AG04450 (cell line): ENCODE data around the genes HNRNPCL2, PRAMEF5, TMEM51 and CASP9.

DNA sequence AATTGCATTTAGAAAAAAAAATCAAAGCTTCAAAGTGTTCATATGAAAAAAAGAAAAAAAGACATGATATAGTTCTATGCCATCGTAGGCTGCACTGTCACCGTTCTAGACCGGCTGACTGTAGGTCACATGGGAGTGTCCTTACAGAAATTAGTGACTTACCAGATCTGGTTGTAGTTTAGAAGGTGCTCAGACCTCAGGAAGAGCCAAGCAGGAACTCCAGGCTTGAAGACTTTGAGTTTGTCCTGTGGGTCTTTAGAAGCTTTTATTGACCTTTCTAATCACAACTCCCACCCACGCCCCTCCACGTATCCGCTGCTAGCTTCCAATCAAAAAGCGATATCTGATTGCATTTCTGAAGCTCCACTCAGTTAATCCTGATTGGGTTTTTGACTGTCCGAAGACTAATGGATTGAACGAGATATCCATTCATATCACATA lies at the start of gene HNRNPCL2:
TSS of gene HNRNPCL2 (minus strand) at position 224 of the 441 bp plus-strand sequence.
- CAGE, long polyA plus RNA = no peak
- RRBS = no CpG with 5 or more reads among the region's 9 CpGs

- CAGE, long polyA plus RNA = no peak
- RRBS = no CpG with 5 or more reads among the region's 5 CpGs
These were observed at the start of gene PRAMEF5 for GRCh38 chr1:13254041-13254361. Gene PRAMEF5 (plus strand): TSS chr1:13254198.

DNA sequence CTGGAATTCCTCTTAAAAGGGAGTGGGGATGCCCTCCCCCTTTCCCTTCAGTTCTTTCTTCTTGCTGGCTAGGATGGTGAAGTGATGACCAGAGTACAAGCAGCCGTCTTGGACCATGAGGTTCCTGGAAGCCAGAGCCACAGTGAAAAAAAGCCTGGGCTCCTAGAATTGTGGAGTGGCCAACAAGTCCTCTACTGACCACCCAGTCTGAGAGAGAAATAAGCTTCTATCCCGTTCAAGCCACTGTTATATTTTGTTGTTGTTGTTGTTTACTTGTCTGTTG lies 44.6 kb downstream of the PRAMEF20 start:
- CAGE, long polyA plus RNA = no peak
- RRBS = no CpG with 5 or more reads among the region's 2 CpGs

GRCh38 chr1:13687347-13687867 lies 12.6 kb upstream of the PRDM2 start:
- CAGE, long polyA plus RNA = no peak
- RRBS = no CpG with 5 or more reads among the region's 4 CpGs

GRCh38 chr1:13709984-13710569 lies 10.1 kb downstream of the PRDM2 start:
- CAGE, long polyA plus RNA = no peak
- RRBS = no CpG with 5 or more reads among the region's 2 CpGs

- CAGE, long polyA plus RNA = no peak
- RRBS = 76% methylated on average over 1 of the region's 24 CpGs
These were observed 82.4 kb downstream of the PRDM2 start for GRCh38 chr1:13782110-13783009.

DNA sequence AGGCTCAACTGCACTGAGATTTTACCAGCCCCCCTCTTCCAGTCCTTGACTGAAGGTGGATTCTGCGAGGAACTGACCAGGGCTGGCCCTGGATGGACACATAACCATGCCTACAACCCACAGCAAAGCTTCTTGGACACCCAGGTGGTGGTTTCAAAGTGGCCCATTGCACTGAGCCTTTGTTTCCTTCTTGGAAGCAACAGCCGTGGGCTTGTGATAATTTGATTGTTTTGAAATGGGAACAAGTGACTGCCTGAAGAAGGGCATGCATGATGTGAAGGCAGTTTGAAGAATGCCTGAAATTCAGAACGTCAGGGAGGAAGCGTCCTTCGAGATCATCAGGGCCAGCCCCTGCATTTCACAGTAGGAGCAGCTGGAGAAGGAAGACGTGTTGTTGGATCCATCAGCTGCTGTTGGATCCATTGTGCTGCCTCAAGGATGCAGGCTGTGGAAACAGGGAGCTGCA lies 74.8 kb downstream of the KAZN start:
- CAGE, long polyA plus RNA = no peak
- RRBS = no CpG with 5 or more reads among the region's 6 CpGs

- CAGE, long polyA plus RNA = no peak
- RRBS = 3% methylated on average over 111 of the region's 183 CpGs
These were observed 229.4 kb upstream of the TMEM51 start for GRCh38 chr1:14923699-14925011.

- CAGE, long polyA plus RNA = no peak
- RRBS = no CpG with 5 or more reads among the region's 14 CpGs
These were observed 154.1 kb upstream of the TMEM51 start for GRCh38 chr1:14999294-14999983.

DNA sequence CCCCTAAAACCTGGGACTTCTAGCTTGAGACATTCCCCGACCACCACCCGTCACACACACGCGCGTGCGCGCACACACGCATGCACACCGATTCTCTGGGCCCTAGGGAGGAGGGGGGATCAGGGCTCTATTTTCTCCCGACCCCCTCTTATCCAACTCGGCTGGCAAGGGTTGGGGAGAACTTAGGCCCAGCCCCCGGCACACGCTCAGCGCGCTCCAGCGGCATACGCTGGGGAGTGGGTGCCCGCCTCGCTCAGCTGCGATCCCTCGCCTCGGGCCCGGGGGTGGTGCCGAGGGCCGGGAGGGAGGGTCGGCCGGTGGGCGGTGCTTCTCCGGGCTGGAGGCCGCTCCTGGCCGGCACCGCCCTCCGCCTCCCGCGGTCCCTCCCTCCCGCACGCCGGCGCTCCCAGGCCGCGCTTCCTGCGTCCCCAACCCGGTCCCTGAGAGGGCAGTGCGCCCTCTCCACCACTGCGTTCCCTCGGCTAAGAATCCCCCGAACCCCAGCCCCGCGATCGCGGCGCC lies at the start of gene TMEM51:
TSS of gene TMEM51 (plus strand) at position 409 of the 522 bp plus-strand sequence.
- CAGE, long polyA plus RNA = start-site peak on the plus strand centred at position 414 of the sequence, 10 bp wide, 105 and 56 reads in 2 replicates
- RRBS = 3% methylated on average over 27 of the region's 52 CpGs

GRCh38 chr1:15412149-15413133 lies 2.8 kb downstream of the EFHD2 start:
- CAGE, long polyA plus RNA = no peak
- RRBS = no CpG with 5 or more reads among the region's 28 CpGs

DNA sequence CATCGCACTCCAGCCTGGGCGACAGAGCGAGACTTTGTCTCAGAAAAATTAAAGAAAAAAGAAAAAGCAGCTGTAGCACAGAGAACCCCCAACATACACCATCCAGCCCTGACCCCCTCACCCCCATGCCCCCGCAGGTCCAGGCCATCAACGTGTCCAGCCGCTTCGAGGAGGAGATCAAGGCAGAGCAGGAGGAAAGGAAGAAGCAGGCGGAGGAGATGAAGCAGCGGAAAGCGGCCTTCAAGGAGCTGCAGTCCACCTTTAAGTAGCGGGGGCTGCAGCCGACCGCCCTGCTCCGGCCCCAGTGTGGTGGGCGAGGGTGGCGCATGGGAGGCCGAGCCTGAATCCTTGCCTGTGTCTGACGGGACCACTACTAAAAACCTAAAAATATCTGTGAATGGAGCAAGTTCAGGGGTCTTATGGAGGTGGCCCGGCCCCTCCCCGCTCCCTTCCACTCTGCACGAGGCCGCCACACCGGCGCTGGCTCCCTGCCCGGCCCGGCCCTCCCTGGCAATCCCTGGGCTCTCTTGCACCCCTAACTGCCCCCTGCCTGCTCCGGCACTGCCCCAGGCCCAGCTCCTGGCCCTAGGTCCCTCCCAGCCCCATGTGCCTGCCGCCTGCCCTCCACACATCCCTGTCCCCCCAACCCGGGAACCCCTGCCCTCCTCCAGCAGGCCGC lies 9.6 kb upstream of the CTRC start:
- CAGE, long polyA plus RNA = no peak
- RRBS = 86% methylated on average over 7 of the region's 30 CpGs

GRCh38 chr1:15524131-15524998 lies at the start of gene CASP9:
Gene CASP9 (minus strand): TSS chr1:15524215.
- CAGE, long polyA plus RNA = start-site peak on the minus strand at chr1:15524214-15524225, 56 and 46 reads in 2 replicates
- RRBS = 1% methylated on average over 15 of the region's 101 CpGs

- CAGE, long polyA plus RNA = no peak
- RRBS = no CpG with 5 or more reads among the region's 10 CpGs
These were observed 11.4 kb downstream of the AGMAT start for GRCh38 chr1:15573217-15574054.

DNA sequence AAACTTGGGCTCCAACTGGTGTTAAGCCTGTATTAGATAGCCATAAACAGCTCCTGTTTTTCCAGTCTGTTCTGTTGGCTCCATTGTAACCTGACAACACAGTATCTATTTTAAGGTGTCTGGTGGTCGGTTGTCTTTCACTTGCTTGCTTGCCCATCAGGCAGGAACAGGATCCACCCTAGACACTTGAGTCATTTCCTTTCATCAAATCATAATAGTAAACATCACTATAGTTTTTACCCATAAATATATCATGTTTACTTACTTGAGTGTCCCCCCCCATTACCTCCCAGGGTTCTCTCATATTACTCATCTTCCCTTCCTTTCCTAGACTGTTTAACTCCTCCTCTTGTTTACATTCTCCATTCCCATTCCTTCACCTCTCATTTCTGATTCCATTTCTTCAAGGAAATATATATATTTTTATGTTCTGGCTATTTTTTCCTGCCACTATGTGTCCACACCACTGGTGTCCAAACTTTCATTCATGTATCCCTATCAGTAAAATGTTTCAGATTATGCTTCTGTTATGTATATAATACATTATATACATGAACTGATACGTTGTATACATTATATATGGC lies 3.0 kb downstream of the DDI2 start:
- CAGE, long polyA plus RNA = no peak
- RRBS = no CpG with 5 or more reads among the region's 2 CpGs

GRCh38 chr1:15685451-15685676 lies 1.2 kb downstream of the PLEKHM2 start:
- CAGE, long polyA plus RNA = no peak

GRCh38 chr1:15733685-15734469 lies 2.2 kb upstream of the SLC25A34 start:
- CAGE, long polyA plus RNA = no peak
- RRBS = 94% methylated on average over 6 of the region's 39 CpGs

GRCh38 chr1:15764009-15764916 lies 5.7 kb downstream of the FBLIM1 start:
- CAGE, long polyA plus RNA = no peak
- RRBS = no CpG with 5 or more reads among the region's 13 CpGs

- CAGE, long polyA plus RNA = no peak
- RRBS = no CpG with 5 or more reads among the region's 2 CpGs
These were observed 13.4 kb downstream of the UQCRHL start for GRCh38 chr1:15794092-15794420.

- CAGE, long polyA plus RNA = no peak
- RRBS = no CpG with 5 or more reads among the region's 6 CpGs
These were observed 13.7 kb upstream of the SPEN start for GRCh38 chr1:15833796-15834218.